SK-MEL-5 (cell line): ENCODE measurements around the genes TEX13C, RAB33A and GPR119.

GRCh38 chrX:123803137-123803900, 56.5 kb upstream of the XIAP start:
RAMPAGE:
- cytosol, long total RNA: no peak
- long total RNA: no peak
- nucleus, long total RNA: no peak

DNA sequence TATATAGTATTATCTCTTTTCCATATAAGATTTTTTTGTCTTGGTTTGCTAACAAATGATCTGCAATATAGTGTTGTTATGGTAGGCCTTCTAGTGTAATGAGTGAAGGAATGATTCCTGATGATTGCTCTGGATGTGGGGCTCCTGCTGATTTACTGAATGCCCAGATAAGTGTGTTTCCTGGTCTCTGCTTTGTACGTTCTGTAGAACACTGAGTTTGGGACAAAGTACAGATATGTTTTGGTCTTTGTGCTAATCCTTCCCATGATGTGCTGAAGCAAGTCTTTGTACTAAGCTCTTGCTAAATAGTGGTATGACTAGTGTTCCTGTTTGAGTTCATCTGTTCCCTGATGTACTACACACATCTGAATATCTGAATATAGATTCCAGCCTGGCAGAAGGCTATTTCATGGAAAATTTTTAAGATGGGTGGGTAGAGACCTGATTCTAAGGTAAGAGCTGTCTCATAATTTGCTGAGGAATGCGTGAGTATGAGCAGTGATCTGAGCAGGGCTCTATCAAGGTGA, 36.9 kb upstream of the XIAP start:
RAMPAGE:
- cytosol, long total RNA: no peak
- long total RNA: no peak
- nucleus, long total RNA: no peak

DNA sequence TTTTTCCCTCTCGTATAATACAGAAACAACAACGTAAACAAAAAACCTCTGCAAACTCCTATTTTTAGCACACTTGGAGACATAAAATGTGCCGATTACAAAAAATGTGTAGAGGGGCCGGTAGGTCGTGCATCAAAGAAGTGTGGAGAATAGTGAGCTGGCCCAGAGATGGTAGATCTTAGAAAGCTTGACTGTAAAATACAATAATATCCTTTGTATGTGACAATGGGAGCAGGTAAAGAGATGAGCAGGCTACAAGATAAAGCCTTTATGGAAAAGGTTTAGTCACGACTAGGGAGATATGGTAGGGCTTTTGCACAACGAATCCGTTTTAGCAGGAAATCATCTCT, 33.4 kb downstream of the STAG2 start:
RAMPAGE:
- cytosol, long total RNA: no peak
- long total RNA: no peak
- nucleus, long total RNA: no peak

RAMPAGE:
- cytosol, long total RNA: no peak
- long total RNA: no peak
- nucleus, long total RNA: no peak
Measured at GRCh38 chrX:124090396-124090960, 129.0 kb downstream of the STAG2 start.

GRCh38 chrX:125206060-125206678, 113.5 kb upstream of the TEX13C start:
RAMPAGE:
- cytosol, long total RNA: no peak
- long total RNA: no peak
- nucleus, long total RNA: no peak

GRCh38 chrX:125319635-125320101, at the start of gene TEX13C:
TEX13C (plus strand) TSS chrX:125319871.
RAMPAGE:
- cytosol, long total RNA: no peak
- long total RNA: no peak
- nucleus, long total RNA: no peak

DNA sequence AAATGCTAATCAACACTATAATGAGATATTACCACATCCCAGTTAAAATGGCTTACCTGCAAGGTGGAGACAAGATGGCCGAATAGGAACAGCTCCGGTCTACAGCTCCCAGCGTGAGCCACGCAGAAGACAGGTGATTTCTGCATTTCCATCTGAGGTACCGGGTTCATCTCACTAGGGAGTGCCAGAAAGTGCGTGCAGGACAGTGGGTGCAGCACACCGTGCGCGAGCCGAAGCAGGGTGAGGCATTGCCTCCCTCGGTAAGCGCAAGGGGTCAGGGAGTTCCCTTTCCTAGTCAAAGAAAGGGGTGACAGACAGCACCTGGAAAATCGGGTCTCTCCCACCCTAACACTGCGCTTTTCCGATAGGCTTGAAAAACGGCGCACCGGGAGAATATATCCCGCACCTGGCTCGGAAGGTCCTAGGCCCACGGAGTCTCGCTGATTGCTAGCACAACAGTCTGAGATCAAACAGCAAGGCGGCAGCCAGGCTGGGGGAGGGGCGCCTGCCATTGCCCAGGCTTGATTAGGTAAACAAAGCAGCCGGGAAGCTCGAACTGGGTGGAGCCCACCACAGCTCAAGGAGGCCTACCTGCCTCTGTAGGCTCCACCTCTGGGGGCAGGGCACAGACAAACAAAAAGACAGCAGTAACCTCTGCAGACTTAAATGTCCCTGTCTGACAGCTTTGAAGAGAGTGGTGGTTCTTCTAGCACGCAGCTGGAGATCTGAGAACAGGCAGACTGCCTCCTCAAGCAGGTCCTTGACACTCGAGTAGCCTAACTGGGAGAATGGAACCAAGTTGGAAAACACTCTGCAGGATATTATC, 92.5 kb downstream of the DCAF12L1 start:
RAMPAGE:
- cytosol, long total RNA: no peak
- long total RNA: no peak
- nucleus, long total RNA: no peak

GRCh38 chrX:126883809-126884186, 64.3 kb downstream of the PRR32 start:
RAMPAGE:
- cytosol, long total RNA: no peak
- long total RNA: no peak
- nucleus, long total RNA: no peak

DNA sequence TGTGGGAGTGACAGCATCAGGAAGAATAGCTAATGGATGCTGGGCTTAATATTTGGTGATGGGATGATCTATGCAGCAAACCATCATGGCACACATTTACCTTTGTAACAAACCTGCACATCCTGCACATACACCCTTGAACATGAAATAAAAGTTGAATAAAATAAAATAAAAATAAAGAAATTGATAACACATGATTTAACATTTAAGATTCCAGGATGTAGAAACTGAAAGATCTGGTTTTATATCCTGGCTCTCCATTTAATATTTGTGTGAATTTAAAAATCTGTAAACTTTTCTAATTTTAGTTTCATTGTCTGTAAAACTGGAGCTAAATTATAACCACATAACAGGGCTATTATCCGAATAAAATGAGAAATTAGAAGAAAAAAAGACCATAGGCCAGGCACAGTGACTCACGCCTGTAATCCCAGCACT, 397.5 kb downstream of the ACTRT1 start:
RAMPAGE:
- cytosol, long total RNA: no peak
- long total RNA: no peak
- nucleus, long total RNA: no peak

DNA sequence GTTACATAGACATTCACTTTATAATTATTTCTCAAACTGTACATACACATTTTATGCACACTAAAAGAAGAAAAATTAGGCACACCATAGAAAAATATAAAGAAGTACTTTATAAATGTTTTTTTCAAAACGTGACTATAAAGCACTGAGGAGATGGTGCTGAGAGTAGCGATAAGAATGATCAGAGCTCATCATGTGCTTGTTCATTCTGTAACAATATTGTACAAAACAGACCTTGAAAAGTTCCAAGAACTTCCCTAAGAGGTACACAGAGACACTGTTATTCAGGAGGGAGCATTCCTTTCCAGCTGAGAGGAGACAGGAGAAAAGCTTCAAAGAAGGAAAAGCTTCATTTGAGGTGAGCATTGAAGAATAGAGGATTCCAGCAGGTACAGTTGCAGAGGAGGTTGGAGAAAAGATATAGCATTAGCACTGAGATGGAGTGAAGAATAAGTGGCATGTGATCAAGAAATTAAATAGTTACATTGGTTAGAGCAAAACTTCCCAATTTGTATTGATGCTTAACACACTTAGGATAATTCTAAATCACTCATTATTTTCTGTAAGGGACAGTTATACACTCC, 7.5 kb upstream of the OCRL start:
RAMPAGE:
- cytosol, long total RNA: no peak
- long total RNA: no peak
- nucleus, long total RNA: no peak

GRCh38 chrX:129781045-129781782, 1.5 kb downstream of the SASH3 start:
RAMPAGE:
- cytosol, long total RNA: no peak
- long total RNA: no peak
- nucleus, long total RNA: no peak

RAMPAGE:
- cytosol, long total RNA: no peak
- long total RNA: no peak
- nucleus, long total RNA: no peak
Measured at GRCh38 chrX:129932038-129932618, 26.2 kb downstream of the UTP14A start.

DNA sequence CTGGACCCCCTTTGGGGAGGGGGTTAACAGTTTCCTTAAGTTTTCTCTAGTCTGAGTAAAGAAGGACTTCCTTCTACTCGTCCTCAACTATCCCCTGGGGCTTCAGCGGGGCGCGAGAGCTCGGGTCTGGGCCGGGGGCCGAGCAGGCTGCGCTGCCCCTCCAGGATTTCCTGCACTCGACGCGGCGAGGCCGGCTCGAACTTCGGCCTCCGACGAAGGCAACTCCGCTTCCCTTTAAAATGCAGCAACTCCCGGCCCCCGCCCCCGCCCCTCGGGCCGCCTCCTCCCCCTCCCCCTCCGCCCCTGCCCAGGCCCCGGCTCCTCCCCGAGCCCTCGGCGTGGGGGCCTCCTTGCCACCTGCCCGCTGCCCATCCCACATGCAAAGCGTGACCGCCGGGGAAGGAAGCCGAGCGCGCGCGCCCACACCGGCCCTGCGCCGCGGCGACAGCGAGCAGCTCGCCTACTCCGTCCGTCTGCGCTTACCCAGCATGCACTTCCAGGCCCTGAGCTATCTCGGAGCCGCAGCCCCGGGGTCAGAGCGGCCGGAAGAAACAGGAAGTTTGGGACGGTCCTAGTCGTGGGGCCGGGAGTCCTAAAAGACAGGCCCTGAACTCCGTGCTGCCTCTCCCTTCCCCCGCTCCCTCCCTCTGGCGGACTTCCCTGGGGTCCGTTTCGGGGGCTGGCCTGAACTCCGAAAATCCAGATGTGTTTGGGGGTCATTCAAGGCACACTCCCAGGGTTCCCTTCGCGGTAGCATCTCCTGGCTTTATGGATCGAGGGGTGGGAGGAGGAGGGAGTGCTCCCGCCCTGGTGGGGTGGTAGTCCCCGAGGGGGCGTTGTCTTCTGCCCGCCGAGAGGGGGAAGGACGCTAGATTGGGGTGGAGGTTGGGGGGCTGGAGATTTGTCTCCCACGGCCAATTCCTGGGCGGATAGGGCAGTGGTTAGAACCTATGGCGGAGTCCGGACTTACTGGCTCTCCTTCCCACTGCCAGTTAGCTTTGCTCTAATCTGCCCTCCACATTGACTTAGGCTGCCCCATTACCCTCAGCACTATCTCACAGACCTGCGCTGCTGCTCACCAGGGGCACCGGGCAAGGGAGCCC, 25.1 kb upstream of the BCORL1 start:
RAMPAGE:
- cytosol, long total RNA: no peak
- long total RNA: no peak
- nucleus, long total RNA: no peak

DNA sequence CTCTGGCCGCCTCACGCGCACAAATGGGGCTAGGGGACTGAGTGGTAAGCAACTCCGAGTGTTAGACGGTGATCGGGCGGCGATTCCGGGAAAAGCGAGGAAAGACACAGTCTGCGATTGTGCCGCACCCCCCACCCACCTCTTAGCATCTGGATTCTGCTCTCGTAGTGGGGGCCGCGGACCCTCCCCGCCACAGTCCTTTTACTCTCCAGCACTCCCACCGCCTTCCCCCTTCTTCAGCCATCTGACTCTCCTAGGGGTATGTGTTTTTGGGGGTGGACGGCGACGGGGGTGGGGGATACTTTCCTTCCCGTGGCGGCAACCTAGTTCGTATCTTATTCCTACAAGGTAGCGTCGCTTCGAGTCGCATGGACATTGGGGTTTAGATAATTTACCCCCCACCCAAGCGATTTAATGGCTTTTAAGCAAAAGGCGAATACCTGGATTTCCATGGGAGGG, 1.3 kb upstream of the BCORL1 start:
RAMPAGE:
- cytosol, long total RNA: no peak
- long total RNA: no peak
- nucleus, long total RNA: no peak

DNA sequence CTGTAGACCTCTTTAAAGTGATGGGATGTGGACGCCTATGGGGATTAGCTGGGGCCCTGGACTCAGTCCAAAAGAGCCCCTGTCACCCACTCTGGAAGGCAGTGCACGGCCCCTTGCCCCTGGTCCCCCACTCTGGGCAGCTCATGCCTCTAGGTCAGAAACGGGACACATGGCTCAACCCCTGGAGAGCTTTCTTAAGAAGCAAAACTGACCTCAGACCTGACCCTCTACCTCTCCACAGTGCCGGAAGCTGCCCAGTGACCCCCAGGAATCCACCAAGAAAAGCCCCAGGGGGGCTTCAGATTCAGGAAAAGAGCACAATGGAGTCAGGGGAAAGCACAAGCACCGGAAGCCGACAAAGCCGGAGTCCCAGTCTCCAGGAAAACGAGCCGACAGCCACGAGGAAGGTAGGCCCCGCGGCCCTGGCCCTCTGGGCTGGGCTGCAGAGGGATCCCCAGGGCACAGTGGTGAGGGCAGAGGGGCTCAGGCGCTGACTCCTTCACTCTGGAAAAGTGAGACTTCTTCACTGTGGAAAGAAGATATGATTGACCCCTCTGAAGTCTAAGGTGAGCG, 38.4 kb downstream of the BCORL1 start:
RAMPAGE:
- cytosol, long total RNA: no peak
- long total RNA: no peak
- nucleus, long total RNA: no peak

GRCh38 chrX:130099987-130100705, 10.2 kb downstream of the ELF4 start:
RAMPAGE:
- cytosol, long total RNA: no peak
- long total RNA: no peak
- nucleus, long total RNA: no peak

DNA sequence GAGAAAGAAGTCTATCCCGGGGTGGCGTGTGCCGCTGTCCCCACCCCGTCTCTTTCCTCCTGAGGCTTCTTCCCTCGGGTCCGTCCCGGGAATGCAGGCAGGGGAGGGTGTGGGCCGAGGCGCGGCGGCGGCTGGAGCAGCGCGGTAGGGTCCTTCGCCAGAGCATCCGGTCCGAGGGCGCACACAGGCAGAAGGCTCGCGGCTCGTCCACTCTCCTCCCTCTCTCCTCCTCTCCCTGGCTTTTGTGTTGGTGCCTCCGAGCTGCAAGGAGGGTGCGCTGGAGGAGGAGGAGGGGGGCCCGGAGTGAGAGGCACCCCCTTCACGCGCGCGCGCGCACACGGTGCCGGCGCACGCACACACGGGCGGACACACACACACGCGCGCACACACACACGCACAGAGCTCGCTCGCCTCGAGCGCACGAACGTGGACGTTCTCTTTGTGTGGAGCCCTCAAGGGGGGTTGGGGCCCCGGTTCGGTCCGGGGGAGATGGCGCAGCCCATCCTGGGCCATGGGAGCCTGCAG, at the start of gene RAB33A:
Gene RAB33A, plus strand, starts transcription at position 389 of the 525 bp plus-strand sequence.
RAMPAGE:
- cytosol, long total RNA: no peak
- long total RNA: no peak
- nucleus, long total RNA: no peak

RAMPAGE:
- cytosol, long total RNA: no peak
- long total RNA: no peak
- nucleus, long total RNA: no peak
Measured at GRCh38 chrX:130385498-130385927, at the start of gene GPR119. GPR119 (minus strand) TSS chrX:130385674.

GRCh38 chrX:130885910-130886428, 17.0 kb downstream of the ENOX2 start:
RAMPAGE:
- cytosol, long total RNA: no peak
- long total RNA: no peak
- nucleus, long total RNA: no peak

DNA sequence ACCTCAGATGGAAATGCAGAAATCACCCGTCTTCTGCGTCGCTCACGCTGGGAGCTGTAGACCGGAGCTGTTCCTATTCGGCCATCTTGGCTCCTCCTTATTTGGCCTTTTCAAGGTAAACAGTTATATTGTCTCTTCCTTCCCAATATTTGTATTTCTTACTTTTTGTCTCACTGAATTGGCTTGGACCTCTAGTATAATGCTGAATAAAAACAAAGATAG, 37.7 kb downstream of the IGSF1 start:
RAMPAGE:
- cytosol, long total RNA: no peak
- long total RNA: no peak
- nucleus, long total RNA: no peak